Measurements from ENCODE around the genes MRPL18 and SLC22A3.

DNA sequence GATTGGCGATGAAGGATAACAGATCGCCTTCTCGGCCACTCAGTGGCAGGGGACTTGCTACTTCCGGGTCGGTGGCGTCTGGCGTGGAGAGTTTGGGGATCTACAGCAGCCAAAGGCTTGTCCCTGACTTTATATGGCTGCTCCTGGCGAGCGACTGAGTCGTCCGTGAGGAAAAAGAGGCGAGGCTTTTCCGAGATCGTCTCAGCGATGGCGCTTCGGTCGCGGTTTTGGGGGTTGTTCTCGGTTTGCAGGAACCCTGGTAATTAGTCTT lies at the start of gene MRPL18:
Gene MRPL18 (plus strand): TSS at position 87 of the 271 bp plus-strand sequence.
- RRBS: no CpG with 5 or more reads among the region's 20 CpGs

DNA sequence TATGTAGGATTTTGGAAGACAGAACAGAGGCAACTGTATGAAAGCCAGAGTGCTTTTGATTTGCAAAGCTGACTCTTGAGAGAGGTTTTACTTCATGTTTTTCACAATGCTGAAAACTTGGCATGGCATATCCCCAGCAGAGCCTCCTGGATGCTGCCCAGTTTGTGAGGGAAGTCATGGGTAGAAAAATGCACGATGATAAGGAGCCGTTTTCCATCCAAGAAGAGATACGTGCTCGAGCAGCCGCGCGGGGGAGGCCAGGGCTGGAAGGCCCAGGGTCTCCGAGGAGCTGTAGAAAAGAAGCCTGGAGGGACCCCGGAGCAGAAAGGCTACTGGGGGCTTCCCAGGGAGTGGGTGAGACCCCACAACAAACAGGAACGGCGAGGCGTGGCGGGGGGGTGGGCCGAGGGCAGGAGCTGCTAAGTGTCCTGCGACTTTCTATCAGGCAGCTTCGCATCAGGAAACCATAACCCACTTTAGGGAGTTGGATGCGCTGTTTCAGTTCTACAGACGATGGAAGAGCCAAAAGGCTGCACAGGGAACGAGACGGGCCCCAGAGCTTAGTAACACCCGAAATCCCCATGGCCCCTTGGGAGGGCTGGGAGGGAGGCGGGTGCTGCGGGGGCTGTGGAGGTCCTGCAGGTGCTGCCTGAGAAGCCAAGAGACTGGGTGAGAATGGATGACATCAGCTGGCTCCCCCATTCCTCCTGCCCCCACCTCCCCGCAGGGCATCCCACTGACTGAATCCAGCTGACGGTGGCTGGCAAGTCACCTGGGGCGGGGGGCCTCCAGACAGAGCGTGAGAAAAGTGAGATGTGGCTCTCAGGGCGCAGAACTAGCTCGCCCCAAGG lies 36.5 kb downstream of the PNLDC1 start:
- RRBS: no CpG with 5 or more reads among the region's 29 CpGs

- RRBS: no CpG with 5 or more reads among the region's 22 CpGs
These were observed 12.8 kb downstream of the IGF2R start for GRCh38 chr6:159981192-159982478.

GRCh38 chr6:160035497-160036232 lies 66.8 kb downstream of the IGF2R start:
- RRBS: no CpG with 5 or more reads among the region's 10 CpGs

DNA sequence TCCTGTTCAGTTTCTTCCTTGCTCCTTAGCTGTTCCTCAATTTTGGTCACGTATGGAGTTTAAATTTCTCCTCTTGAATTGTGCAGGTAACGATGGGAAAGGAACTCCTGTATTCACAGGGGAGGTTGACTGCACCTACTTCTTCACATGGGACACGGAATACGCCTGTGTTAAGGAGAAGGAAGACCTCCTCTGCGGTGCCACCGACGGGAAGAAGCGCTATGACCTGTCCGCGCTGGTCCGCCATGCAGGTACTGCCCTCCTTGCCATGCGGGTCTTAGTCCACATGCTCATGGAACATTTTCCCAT lies 71.5 kb downstream of the IGF2R start:
- RRBS: no CpG with 5 or more reads among the region's 12 CpGs

DNA sequence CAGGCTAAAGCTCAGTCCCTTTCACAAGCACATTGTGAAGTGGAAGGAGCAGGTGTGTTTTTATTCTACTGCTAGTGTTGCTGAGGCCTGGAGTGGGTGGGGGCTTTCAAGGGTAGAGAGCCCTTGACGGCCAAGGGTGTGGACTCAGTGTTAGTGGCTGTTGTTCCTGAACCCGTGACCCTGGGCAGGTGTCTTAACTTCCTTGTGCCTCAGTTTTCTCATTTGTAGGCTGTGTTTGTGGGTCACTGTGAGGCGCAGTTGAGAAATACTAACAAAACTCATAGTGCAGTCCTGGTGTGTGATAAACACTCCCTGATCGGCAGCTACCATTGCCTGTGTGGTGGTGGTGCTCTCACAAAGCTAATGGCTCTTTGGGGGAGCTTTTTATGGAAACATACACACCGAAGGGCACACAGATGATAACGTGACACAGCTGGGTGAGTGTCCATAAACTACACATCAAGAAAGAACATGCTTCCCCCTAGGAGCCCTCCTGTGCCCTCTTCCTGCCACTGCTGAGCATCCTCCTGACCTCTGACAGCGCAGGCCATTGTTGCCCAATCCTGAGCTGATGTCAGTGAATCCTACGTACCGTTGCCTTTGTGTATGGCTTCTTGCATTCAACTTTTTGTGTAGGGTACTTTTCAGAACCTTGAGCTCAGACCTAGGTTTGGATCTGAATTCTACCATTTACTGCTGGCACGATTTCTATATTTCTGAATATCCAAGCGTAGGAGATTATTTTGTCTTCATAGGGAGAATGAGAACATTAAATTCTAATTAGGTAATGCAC lies 65.9 kb upstream of the SLC22A1 start:
- RRBS: no CpG with 5 or more reads among the region's 11 CpGs

DNA sequence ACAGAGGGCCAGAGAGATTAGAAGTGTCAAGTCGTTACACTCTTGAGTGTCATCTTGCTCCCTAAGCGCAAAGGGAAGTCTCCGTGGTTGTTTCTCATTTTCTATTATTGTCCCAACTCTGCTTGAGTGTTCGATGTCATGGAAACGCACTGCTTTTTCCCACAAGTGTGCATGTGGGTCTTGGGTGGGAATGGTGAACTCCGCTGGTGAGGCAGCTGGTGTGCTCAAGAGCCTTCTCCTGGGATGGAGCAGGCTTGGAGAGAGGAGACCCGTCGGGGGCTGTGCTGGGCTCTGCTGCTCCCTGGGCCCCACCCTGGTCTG lies 20.0 kb upstream of the SLC22A1 start:
- RRBS: no CpG with 5 or more reads among the region's 8 CpGs

DNA sequence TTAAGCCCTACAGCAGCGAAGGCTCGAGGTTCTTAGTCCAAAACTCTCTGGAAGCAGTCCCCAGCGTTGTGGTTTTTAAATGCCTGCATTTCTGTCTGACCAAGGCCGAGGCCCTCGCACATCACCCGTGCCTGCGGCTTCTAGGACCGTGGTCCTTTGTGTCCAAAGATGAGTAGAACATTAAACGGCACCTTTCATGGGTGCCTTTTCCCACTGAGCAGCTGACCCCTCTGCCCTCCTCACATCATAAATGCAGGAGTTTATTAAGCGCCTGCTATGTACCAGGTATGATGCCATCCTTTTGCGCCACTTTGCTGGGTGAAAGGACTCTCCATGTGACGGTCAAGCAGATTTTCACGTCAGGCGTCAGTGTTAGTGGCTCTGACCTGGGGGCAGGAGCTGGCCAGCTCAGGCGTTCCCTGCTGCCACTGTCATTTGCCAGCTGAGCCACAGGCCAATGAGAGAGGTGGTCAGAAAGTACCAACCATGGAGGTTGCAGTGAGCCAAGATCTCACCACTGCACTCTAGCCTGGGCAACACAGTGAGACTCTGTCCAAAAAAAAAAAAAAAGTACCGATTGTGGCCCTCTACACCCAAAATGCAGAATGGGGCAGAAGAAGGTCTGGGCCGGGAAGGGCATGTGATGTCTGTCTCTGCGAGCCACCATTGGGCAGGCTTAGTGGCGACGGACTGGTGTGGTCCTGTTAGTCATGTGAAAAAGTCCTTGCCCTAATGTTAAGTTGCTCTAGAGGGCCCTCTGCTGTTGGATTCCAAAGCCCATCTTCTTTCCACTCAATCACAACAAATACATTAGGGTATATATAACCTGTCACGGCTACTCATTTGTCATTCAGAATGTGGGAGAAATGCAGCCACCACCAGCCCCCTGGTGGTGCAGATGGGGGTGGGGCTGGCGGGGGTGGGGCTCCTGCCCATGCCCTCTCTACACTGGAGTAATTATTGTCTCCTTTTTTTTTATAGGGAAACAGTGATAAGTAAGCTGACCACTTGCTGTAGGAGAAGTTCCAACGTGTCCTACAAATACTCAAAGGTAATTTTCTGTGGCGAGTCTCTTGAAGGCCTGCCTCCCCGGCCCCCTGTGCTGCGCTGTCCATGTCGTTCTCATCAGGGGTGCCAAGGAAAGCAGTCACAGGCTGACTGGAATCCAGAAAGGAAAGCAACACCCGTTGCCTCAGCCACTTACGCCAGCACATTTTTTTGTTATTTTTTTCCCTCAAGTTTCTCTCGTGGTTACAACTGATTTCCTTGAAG lies 18.4 kb upstream of the SLC22A1 start:
- RRBS: no CpG with 5 or more reads among the region's 30 CpGs

DNA sequence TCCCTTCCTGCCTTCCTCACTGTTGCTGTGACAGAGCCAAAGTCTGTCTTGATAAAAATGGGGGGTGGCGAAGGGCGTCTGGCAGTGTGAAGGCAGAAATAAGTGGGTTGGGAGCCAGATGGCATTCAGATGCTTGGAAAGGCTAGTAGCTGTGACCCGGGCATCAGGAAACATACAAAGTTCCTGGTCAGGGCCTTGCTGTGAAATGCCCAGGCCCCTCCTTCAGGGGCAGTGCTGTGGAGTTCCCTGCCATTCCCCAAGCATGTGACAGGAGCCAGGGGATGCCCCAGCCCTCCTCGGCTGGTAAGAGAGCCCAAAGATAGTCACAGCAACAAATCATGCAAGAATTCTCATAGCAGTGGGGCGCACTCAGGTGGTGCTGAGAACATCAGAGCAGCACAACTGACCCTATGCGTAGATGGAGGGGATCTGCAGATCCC lies 39.3 kb downstream of the SLC22A1 start:
- RRBS: no CpG with 5 or more reads among the region's 6 CpGs

GRCh38 chr6:160254558-160255140 lies 4.0 kb downstream of the SLC22A2 start:
- RRBS: no CpG with 5 or more reads among the region's 5 CpGs

DNA sequence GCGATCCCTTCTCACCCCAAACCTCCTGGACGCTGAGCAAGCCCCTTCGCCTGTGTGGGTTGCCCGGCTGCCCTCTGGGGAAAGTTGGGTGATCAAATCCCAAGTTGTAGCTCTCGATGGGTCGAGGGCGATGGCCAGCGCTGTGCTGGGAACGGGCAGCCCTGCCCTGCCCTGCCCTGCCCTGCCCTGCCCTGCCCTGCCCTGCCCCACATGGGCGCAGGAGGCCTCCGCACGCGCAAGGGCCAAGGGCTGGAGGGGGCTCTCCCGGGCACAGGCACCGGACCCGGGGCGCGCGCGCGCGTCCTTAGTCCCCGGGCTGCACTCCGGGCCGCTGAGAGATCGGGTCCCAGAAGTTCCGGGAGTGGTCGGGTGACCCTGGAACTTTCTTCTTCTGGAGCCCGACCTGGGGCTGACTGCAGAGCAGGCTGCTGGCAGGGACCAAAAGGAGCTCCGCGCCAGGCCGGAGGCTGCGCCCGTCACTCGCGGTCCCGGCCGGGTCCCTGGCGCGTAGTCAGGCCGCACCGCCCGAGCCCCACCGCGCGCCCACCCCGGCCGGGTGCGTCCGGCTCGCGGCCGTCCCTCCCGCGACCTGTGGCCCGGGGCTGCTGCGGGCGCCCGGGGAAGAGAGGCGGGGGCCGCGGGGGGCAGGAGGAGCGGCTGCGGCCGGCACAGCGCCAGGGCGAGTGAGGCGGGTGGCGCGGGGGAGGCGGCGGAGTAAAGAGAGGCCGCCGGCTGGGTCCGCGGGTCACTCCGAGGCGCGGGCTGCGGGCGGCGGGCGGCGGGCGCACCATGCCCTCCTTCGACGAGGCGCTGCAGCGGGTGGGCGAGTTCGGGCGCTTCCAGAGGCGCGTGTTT lies at the start of gene SLC22A3:
Gene SLC22A3 (plus strand): TSS at position 748 of the 855 bp plus-strand sequence.
- RRBS: 1% methylated on average over 31 of the region's 94 CpGs

DNA sequence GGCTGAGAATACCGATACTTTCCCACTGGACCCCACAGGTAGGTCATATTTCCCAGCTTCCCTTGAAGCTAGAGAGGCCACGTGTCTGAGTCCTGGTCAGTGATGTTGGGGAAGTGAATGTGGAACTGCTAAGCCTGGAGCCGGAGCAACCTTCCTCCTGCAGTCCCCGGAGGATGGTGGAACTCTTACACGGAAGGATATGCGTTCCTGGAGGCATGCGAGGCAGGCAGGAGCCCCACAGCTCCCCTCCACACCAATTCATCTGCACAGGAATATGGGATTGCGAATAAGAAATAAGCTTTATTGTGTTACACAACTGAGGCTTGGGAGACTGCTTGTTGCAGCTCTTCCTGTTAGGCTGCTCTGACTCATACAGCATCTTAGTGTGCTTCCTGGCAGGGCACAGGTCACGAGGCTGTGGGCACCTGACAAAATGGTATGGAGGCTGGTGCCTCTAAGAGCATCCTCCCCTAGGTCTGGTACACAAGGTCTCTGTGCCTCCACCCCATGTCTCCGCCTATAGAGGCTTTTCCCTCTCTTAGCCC lies 6.7 kb downstream of the SLC22A3 start:
- RRBS: no CpG with 5 or more reads among the region's 10 CpGs

DNA sequence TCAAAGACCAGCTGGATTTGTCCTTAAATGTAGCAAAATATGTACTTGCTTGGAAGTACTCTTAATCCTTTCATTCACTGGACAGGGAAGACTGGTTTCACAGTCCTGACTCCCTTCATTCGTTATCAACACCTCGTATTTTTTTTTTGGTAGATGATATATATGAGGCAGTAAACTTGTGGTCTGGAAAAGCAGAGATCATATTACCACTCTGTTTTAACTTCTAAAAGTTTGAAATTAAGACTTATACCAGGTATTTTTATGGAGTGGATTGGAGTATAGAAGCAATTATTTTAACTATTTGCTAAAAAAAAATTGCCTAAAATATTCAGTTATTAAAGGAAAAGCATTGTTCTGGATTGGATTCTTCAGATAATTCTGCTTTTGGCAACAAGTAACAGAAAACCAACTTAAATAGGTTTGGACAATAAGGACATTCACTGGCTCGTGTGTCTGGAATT lies 83.3 kb downstream of the SLC22A3 start:
- RRBS: no CpG with 5 or more reads among the region's 3 CpGs

DNA sequence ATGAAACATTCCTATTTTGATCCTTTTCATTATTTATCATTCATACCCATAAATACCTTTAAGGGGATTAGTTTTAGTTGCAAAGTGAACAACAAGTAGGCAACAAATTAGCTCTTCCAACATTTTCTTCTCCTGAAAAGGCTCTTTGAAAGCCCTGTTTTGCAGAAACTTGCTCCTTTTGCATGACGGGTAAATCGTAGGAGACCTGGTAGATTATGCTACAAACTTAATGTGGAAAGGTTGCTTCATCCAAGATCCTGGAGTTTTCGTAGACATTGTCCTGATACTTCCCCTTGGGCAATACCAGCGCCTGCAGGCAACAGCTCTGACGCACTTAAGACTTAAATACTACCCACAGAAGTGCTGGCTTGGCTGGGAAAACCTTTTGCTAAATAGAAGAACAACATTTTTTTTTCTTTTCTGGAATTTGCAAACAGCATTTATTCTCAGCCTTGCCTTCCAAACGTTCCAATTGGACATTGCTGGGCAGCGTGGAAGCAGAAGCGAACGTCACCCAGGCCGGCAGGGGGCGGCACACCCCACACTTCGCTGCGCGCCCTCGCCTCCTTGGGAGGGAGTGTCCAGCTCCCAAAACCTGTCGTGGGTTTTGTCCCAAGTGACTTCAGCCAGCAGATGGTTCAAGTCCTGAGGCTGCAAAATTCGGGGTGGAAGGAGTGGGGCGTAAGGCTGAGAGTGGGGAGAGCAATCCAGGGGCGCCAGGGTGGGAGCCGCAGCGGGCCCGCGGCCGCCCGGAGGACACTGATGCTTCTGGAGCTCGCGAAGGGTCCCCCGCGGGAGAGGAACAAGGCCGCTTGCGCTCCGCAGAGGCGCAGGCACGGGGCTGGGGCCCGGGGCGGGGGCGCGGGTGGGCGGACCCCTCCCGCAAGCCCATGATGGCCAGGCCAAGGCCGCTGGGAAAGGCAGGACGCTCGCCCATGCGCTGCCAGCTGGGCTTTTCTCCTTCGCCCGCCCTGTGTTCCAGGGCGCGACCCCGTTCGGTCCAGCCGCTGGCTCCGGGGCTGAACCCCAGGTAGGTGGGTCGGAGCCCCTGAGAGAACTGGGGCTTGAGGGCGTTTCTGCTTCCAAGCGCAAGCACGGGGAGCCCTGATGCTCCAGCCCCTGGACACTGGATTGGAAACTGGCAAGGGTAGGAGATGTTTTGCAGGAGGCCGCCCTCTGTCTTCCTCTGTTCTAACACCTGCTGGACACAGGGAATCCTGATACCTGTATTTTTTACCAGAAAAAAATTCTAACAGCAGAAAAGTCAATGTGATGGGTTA lies 60.8 kb upstream of the MAP3K4 start:
- RRBS: 1% methylated on average over 5 of the region's 57 CpGs

- RRBS: no CpG with 5 or more reads among the region's 18 CpGs
These were observed 88.6 kb downstream of the MAP3K4 start for GRCh38 chr6:161079917-161080870.

- RRBS: no CpG with 5 or more reads among the region's 6 CpGs
These were observed 114.8 kb downstream of the MAP3K4 start for GRCh38 chr6:161106216-161106830.

- RRBS: no CpG with 5 or more reads among the region's 19 CpGs
These were observed 87.5 kb downstream of the AGPAT4 start for GRCh38 chr6:161186098-161186971.

DNA sequence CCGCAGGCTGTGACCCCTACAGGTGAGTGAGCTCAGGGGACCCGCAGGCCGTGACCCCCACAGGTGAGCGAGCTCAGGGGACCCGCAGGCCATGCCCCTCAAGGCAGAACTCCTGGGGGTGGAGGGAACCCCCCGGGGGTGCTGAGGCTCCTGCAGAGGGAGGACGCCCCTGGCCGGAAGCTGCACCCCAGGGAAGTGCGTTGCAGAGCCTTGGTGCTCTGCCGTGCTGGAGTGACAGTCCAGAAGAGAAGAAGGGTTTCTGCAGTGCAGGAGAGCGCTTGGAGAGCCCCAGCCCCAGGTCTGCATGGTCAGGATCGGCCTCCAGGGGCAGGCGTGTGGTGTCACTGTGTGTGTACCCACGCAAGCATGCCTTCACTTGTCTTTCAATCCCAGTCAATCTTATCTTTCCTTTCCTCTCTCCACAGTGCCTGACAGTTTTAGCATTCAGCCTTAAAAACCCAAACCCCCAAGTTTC lies 101.2 kb upstream of the AGPAT4 start:
- RRBS: no CpG with 5 or more reads among the region's 14 CpGs

DNA sequence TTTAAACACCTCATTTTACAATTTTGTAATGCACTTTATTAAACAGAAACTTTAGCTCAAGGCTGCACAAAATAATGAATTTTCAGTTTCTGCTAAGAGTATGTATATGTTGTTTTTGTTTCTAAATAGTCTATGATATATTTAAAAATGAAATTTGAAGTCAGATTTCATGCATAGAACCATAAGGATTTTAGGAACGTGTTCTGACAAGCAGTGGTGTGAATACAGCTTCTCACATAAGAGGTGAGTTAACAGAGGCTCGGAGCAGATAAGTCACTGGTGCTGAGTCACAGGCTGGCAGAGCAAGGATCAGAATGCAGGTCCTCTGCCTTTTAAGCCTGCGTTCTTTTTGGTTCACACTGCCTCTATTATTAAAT lies 212.4 kb upstream of the AGPAT4 start:
- RRBS: no CpG with 5 or more reads among the region's 3 CpGs

- RRBS: no CpG with 5 or more reads among the region's 2 CpGs
These were observed 666.7 kb upstream of the AGPAT4 start for GRCh38 chr6:161940636-161940864.